Fibroblast of villous mesenchyme (primary cell): Measurements from ENCODE around the genes OR10A6, NLRP10 and TUB.

DNA sequence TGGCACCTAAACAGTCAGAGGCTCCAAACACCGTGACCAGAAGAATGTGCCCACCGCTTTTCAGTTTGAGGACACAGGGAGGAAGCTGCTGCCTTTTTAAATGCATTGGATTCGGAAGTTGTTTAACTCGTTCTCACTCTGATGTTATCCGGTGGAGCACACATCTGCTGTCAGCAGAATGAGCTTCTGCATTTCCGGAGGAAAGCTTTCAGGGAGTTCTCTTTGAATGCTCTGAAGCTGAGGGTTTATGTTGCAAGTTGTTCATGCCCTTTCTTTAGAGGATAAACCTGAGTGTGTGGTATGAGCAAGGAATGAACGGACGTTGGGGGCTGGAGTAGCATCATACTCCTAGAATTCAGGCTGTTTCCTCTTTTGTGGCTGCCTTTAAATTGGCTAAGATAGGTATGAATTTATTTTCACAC lies 64.1 kb downstream of the PPFIBP2 start:
- CAGE, long polyA plus RNA = no peak

DNA sequence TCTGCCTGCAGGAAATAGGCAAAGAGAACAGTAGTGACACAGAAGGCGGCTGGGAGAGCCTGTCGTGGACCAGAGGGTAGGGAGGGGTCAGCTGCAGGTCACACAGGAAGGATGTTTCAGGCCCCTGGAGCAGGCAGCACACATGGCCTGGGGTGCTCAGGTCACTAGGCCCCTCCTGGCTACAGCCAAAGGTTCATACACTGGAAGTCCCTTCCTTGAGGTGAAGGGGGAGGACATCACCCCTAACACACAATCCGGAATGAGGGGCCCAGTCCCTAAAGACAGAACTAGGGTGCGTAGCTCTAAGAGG lies 347 bp downstream of the CYB5R2 start:
- CAGE, long polyA plus RNA = no peak

DNA sequence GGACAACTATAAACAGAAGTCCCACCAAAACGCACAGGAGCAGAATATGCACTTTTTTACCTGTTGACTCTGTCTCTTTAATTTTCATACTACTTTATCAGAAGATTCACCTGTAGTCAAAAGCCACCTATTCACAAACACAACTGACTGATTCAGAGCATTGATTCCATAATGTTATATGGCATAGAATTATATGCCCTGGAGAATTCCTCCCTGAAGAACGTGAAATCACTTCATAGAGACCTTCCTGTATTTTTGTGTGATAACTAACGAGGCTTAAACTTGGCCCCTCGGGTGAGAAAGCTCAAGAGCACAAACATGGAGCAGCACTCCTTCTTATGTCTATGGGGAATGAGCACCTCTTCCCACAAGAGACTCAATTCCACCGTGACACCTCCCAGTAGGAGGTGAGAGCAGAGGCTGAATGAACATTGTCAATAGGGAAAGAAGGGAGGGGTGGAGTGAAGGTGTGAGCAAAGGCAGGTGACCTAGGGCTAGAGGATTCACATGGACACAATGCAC lies at the start of gene OR10A6:
Gene OR10A6 (minus strand): TSS at position 132 of the 522 bp plus-strand sequence.
- CAGE, long polyA plus RNA = no peak

- CAGE, long polyA plus RNA = no peak
Observed at GRCh38 chr11:7965249-7965512, at the start of gene NLRP10. TSS of gene NLRP10 (minus strand) at chr11:7965447.

DNA sequence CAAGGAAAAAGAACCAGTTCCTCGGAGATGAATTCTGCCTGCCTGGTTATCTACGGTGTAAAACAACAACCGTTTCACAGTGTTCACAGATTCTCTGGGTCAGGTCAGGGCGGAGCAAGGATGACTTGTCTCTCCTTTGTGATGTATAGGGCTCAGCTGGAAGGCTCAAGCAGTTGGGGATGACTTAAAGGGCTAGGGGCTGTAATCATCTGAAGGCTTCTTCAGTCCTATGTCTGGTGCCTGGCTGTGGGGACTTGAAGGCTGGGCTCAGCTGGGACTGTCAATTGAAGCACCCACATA lies 29.2 kb downstream of the EIF3F start:
- CAGE, long polyA plus RNA = no peak

DNA sequence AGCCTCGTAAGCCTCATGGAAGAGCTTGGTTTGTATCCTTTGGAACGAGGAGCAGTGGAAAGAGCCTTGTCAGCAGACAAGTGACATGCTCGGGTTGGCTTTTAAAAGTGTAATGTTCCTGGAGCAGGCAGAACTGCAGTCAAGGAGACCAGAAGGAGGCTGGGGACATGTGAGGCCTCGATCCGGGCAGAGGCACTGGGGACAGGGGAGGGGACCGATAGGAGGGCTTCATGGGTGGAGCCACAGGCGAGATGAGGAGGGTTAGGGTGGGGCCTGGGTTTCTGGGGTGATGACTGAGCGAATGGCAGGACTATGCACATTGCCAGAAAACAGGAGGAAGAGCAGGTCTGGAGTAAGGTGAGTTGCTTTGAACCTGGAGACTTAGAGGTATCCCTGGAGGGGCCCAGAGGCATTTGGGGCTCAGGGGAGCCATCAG lies 21.3 kb upstream of the TUB start:
- CAGE, long polyA plus RNA = no peak

DNA sequence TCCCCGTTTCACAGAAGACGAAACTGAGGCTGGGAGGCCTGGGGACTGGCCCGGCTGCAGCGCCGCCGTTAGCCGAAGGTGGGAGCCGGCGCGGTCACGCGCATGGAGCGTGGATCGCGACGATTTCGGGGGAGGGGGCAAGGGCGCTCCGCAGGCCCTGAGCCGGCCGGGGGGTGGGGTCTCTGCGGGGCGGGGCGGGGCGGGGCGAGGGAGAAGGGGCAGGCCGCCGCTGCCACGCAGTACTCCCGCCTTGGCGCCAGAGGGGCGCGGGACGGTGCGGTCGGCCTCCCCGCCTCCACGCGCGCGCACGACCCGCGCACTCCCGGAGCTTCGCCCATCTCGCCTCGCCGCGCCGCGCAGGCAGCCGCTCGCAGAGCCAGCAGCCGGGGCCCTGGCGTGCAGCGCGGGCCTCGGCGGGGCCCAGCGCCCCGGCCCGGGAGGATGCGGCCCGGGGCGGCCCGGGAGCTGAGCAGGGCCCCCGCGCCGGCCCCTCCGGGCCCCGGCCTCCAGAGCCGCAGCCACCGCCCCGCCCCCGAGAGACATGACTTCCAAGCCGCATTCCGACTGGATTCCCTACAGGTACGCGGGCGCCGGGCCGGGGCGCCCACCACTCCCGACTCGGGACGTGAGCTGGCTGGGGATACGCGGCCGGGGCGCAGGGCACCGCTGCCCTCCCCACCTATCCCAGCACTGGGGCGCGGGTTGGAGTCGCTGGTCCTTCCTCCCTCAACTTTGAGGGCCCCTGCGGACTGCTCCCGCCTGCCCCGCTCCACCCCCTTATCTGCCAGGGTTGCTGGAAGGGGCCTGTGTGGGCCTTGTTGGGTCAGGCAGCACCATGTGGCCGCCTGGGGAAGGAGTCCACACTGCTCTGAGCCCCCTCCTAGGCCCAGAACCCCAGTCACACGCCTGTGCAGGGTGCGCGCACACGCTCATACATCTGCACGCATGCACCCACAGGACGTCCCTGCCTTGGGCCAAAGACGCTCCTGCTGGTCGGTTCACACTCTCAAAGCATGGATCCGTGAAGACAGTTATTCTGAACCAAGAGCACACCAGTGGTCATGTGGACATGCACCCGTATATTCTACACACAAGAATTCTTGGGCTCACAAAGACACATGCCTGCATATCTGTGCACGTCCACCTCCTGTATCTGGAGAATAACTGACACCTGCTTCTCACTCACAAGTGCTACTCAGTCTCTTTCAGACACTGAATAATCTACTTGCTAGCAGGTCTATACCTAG lies at the start of gene TUB:
Gene TUB (plus strand): TSS at position 242 of the 1,247 bp plus-strand sequence.
- CAGE, long polyA plus RNA = no peak

GRCh38 chr11:8229296-8229942 lies 34.3 kb downstream of the LMO1 start:
- CAGE, long polyA plus RNA = no peak

DNA sequence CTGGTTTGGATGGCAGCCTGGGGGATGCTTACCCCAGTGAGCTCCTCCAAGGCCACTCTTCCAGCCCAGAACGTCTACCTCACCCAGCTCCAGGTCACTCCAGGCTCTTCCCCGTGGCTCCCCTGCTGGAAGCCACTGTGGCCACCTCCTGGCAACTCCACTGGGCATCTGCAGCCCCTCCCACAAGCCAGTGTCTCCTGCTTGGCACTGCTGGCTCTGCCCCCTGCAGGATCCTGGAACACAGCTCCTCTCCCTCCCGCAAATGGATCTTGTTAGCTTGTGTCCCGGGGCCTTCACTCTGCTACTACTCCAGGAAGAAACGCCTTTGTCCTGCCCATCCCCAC lies 29.2 kb downstream of the LMO1 start:
- CAGE, long polyA plus RNA = no peak

DNA sequence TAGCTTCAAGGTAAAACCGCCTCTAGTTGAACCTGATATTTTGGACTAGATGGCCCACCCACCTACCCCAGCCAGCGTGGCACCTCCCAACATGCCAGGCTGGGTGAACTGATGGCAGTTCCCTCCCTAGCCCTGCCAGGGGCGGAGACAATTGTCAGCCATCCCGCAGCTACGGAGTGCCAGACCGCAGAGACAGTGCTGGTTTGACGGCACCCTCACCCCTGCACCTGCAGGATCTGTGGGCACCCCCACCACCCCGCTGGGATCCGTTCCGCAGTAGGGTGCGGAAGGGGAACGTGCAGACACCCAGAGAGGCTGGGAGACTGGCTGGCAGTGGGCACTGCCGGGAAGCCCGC lies 4.0 kb upstream of the LMO1 start:
- CAGE, long polyA plus RNA = no peak

- CAGE, long polyA plus RNA = no peak
Observed at GRCh38 chr11:8268085-8268352, 4.3 kb upstream of the LMO1 start.

GRCh38 chr11:8562219-8562870 lies 31.7 kb downstream of the STK33 start:
- CAGE, long polyA plus RNA = no peak

- CAGE, long polyA plus RNA = no peak
Observed at GRCh38 chr11:8647956-8648327, 34.5 kb downstream of the TRIM66 start.

DNA sequence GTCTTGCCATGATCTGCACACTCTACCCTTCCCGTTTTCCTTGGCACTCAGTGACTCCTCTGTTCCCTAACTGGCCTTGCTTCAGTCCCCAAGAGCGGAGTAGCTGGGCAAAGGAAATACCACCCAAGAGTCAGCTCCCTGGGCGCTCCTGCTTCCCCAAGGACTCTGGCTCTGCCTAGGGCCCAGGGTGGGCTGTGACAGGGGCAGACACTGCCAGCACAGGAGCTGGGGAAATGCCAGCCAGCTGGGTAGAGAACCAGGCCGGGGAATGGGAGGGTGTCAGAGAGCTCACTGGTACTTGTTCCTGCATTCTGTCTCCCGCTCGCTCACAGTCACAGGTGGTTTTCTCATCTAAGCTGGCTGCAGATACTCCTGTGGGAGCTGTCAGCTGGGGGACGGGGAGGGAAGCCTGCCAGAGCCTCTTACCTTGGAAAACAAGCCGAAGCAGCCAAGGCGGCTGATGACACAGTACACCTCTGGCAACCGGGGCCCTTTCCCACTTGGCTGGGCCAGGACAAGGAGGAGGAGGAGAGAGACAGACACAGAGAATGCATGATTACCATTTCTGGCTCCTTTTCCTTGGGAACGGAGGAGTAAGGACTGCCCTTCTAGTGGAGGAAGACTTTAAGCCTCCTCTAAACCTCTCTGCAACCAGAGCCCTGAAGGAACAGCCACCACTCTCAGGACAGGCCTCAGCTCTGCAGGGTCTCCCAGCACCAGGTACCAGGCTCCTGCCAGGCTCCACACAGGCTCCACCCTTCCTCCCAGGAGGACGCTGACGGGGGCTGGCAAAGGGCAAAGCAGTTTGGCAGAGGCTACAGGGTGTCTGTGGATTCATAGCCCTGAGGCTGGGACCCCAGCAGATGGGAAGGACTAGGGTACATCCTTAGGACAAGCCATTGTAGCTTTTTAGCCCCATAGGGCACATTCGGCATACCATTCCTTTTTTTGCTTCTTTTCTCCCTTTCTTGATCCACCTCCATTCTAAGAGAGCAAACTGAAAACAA lies 25.1 kb downstream of the RPL27A start:
- CAGE, long polyA plus RNA = no peak

- CAGE, long polyA plus RNA = no peak
Observed at GRCh38 chr11:8737716-8738290, 55.2 kb downstream of the RPL27A start.

DNA sequence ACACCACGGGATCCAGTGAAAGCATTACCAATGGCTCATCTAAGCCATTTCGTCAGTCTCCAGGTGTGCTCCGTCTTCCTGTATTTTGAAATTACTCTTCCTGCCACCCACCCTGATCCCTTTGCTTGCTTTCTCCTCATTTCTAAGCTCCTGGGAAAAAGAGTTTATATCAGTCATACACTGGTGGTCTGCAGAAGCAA lies 52.2 kb downstream of the DENND2B start:
- CAGE, long polyA plus RNA = no peak

DNA sequence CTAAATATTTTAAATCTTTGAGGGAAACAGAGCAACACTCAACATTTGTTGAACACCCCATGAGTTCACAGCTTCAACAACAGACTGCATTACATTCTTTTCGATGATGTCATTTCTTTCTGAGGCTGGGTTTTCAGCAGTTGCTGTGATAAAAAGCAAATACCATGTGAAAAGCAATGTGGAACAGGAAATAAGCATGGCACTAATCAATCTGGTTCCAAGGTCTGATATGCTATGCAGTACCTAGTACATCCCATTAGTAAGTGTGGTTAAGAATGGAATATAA lies 45.2 kb downstream of the DENND2B start:
- CAGE, long polyA plus RNA = no peak

DNA sequence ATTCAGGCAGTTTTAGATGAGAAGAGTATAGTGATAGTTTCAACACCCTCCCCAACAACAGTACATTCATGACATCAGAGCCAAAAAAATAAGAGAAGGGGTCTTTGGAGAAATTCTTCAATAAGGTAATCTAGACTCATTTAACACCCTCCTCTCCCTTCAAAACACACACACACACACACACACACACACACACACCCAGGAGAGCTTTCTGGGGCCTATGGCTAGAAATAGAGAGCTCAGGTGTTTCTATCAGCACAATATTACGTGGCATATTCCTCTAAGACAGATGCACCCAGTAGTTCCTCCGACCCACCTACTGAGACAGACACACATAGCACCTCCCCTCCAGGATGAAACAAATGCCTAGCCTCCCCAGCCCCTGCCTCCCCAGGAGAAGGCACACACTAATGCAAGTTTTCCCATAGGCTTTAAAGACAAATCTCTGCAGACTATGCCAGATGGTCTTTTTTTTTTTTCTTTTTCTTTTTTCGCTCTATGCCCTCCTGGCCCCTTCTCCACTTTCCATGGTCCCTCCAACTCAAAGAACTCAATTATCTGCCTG lies 4.0 kb downstream of the DENND2B start:
- CAGE, long polyA plus RNA = no peak

DNA sequence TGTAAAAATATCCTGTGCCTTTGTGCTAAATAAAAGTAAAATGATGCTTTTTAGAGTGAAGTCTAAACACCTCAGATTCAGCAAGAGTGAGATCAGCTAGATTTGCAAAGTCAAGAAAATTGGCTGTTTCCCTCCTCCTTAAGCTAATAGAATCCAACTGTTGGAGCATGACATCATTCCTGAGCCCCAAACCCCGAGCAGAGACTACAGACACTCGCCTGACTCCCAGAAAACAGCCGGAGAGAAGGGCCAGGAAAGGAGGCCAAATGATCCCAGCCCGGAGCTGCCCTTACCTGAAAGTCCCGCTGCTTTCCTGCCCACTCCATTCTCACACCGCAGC lies 280 bp downstream of the DENND2B start:
- CAGE, long polyA plus RNA = no peak

GRCh38 chr11:8913887-8914405 lies 3.0 kb downstream of the AKIP1 start:
- CAGE, long polyA plus RNA = no peak